ENCODE measurements around a stretch of chr6.

DNA sequence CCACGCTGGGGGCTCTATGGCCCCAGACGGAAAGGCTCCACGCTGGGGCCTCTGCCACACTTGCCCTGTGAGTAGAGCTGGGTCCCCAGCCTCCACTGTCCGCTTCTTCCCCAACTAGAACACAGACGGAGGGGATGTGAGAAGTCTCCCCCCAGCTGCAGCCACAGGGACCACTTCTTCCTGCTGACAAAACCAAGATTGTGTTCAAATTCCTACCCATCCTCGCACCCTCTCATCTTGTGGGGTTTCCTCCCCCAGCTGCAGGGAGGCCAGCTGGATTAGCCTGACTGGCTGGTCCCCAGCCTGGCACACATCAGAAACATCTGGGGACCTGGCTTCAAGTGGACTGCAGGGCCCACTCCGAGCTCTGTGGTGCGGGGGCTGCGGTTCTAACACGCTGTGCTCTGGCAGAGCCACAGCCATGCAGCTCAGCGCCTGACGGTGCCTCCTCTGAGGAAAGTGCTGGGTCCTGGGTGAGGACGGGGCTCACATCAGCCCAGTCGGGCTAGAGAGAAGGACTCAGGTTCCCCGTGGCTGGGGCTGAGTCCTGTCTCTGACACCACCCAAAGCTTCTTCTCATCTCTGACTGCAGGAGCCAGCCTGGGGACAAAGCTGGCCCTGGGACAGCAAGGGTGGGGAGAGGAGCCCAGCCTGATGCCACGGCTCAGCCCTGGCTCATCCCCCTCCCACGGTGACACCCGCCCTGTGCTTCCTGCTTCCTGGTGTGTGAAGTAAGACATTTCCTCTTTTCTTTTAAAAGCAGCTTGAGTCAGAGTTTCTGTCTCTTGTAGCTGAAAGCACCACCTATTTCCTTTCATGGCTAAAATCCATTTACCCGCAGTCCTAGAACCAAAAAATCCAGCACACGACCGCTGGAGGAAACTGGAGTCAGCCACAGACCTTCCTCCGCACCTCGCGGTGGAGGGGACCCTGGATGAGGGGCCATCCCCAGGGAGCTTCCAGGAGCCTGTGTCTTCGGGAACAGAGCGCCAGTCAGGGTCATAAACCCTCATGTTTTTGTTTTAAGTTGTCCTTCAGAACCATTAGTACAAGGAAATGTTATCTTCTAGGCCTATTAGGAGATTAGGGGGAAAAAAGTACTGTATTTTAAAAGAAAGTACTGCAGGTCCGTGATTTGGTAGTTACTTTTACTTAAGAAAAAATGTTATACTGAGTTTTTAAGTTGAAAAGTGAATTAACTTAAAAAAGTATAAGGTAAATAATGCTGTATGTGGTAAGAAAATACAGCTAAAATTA lies 127.4 kb upstream of the AFDN start:
- RRBS, result no CpG with 5 or more reads among the region's 27 CpGs

DNA sequence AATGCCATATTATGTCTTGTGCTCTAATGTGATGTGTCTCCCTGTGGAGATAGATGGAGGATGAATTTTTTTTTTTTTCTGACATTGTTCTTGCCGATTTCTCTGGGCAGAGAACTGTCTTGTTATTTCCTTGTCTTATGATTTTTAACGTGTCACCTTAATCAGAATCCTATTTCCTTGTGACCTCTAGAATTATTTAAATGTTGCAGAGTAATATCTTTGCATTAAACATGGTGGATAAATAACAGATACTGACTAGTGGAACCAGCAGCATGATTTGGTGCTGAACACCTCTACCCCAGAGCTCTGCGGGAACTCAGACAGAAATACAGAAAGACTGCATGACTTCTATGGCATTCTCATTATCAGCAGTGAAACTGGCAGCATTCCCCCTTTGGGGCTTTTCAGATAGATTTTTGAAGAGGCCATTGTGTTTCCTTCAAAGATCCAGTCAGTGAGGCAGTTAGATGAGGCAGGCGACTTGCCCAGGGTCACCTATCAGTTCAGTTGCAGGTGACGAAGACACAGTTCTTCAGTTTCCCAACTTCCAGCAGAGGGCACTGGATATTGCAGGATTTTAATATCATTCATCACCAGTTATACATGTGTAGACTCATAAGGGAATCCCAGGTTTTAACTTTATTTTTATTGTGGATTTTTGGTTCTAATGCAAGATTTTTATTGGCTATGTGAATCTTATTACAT lies 81.2 kb downstream of the AFDN start:
- RRBS, result no CpG with 5 or more reads among the region's 5 CpGs

DNA sequence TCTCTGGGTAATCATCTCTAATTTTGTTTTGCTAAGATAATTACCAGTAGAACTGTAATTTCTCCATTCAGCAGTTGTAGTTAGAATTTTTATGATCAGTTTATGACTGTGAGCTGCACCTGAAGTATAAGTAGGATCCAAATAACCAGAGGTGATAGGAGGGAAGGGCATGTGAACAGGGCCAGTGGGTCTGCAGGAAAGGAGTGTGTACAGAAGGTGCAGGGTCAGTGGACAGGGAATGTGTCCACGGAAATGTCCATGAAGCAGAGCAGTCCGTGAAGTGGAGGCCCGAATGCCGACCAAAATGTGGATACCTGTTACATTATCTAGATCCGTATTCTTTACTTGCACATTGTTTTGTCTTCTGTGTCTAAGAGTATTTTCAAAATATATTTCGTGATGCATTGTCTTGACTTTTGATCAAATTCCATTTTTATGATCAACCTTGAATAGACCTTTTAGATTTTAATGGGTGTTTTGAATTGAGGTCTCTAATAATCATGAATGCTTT lies 60.5 kb upstream of the KIF25 start:
- RRBS, result no CpG with 5 or more reads among the region's 6 CpGs

DNA sequence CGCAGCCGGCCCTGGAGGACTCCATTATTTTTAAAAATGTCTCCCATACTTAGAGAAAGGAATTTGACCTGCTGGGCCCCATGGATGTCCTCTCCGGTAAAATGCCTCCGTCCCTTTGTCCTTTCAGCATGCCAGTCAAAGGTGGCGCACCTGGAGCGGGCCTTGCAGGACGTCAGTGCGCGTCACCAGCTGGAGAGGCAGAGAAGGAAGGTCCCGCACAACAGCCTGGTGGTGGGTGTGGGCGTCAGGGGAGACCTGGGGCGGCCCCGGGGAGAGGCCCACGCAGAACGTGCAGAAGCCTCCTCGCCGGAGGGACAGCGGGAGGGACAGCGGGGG lies 1.1 kb upstream of the KIF25 start:
- RRBS, result 96% methylated on average over 3 of the region's 19 CpGs

DNA sequence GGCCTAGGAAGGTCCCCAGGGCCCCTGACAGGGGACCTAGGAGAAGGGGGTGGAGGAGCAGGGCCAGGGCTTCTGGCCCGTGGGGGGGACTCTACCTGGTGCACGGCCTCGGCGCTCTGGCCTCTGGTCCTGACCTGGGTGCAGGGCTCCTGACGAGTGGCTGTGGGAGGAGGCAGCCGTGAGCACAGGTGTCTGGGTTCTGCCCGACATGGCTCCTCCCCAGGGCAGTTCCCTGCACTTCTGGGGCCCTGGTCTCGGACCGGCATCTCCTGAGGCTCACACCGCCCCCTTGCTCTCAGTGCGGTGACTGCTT lies 20.0 kb downstream of the FRMD1 start:
- RRBS, result no CpG with 5 or more reads among the region's 11 CpGs

GRCh38 chr6:168208952-168209592 lies 110.5 kb downstream of the DACT2 start:
- RRBS, result no CpG with 5 or more reads among the region's 13 CpGs

GRCh38 chr6:168221927-168222237 lies 97.7 kb downstream of the DACT2 start:
- RRBS, result no CpG with 5 or more reads among the region's 7 CpGs

DNA sequence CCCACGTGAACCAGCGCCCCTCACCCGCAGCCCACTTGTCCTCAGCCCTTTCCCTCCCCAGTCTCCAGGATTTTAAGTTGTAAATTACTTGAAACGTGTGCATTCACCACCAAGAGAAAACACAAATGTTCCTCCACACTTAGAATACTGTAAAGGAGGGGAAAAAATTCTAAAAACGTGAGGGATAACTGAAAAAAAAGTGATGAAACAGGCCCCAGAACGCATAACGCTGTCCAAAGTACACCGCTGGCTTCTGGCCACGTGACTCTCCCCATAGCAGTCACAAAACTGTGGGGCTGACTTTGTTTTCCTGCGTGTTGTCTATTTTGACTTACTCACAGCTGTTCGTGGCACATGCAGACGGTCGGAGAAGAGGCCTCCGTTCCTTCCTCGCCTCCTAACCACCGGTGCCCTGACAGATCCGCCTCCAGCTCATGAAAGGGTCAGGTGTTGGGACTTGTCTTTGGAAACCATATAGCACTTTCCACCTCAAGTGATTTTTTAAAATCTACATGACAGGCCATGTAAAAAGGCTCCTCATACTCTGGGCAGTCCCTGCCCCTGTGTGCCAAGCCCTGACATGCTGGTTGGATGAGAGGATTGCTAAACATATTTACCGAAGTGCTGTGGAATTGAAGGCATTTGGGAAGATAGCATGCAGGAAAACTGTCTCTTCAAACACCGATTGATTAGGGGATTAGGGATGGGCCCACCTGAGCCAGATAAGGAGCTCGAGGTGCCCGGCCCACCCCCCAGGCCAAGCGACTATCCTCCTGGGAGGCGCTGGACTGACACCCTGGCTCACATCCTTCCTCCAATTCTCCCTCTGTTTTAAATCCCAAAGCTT lies 54.9 kb downstream of the DACT2 start:
- RRBS, result no CpG with 5 or more reads among the region's 23 CpGs

DNA sequence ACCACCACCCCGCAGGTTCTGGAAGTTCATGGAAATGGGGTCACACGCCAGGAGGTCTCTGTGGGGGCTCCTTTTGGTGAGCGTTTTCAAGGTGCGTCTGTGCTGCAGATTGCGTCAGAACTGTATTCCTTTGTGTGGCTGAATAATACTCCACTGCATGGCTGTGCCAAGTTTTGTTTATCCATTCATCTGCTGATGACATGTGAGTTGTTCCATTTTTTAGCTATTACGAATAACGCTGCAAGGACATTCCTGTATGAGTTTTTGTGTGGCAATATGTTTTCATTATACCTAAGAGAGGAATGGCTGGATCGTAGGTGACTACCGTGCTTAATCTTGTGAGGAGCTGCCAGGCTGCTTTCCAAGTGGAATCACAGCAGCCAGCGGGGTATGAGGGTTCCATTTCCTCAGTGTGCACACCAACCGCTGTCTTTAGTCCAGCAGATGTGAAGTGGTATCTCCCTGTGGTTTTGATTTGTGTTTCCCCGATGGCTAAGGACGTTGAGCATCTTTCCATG lies 1.1 kb upstream of the DACT2 start:
- RRBS, result no CpG with 5 or more reads among the region's 13 CpGs

DNA sequence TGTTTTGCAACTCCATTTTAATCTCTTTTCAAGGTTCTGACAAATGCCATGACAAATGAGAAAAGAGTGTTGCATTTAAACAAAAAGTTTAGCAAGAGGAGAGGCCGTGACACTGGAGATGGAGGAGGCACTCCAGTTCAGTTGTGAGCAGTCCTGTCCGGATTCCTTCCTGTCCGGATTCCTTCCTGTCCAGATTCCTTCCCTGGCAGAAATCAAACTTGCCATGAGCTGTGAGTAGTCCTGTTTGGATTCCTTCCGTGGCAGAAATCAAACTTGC lies 48.5 kb upstream of the DACT2 start:
- RRBS, result no CpG with 5 or more reads among the region's 4 CpGs

- RRBS, result 92% methylated on average over 4 of the region's 11 CpGs
Measured at GRCh38 chr6:168526207-168526667, 85.3 kb downstream of the SMOC2 start.

DNA sequence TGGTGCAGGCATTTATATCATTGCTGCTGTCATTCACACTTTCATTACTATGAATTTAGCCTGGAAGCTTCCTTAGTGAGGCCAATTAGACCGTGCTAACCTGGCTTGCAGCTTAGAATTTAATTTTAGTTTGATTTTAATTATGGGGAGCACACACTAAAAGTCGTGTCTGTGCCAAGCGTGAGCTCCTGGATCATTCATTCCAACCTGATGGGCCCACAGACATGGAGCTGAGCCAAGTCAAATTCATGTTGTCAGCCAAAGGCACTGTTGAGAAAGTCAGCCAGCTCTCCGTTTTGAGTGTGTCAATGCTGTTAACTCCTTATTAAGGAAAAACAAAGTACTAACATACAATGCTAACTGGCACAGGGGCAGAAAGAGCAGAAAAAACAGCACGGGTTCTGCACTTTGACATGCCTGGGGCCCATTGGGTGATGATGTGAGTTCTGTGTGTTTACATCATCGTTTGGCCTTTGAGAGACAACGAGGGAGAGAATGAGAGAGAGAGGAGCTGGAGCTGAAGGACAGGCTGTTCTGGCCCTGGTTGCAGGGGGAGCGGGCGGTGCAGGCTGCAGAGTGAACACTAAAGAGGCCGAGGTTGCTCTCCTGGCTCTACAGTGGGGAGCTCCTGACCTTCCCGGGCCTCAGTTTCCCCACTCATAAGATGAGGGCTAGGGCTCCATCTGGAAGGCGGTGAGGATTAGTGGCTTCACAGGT lies 85.8 kb downstream of the SMOC2 start:
- RRBS, result no CpG with 5 or more reads among the region's 12 CpGs

DNA sequence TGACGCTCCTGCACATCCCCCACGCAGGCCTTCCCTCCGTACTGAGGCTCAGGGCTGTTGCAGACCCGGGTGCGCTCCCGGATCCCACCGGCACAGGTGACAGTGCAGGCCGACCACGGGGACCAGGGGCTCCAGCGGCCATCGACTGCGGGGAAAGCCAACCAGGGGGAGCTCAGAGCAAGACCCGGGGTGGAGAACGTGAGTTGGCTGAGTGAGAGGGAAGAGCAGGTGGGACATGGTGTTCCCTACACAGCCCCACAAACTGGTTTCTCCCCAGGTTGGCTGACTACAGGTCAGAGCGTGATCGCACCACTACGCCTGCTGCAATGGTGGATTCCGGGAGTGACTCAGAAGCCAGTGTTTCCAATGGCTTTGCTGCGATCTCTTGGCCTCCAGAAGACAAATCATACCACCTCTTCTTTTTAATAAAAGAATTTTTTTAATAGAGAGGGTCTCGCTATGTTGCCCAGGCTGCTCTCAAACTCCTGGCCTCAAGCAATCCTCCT lies 18.8 kb downstream of the THBS2 start:
- RRBS, result over 99% methylated on average over 4 of the region's 20 CpGs

GRCh38 chr6:169289864-169290558 lies 36.4 kb upstream of the THBS2 start:
- RRBS, result no CpG with 5 or more reads among the region's 13 CpGs

GRCh38 chr6:169428396-169429045 lies 174.9 kb upstream of the THBS2 start:
- RRBS, result no CpG with 5 or more reads among the region's 15 CpGs

DNA sequence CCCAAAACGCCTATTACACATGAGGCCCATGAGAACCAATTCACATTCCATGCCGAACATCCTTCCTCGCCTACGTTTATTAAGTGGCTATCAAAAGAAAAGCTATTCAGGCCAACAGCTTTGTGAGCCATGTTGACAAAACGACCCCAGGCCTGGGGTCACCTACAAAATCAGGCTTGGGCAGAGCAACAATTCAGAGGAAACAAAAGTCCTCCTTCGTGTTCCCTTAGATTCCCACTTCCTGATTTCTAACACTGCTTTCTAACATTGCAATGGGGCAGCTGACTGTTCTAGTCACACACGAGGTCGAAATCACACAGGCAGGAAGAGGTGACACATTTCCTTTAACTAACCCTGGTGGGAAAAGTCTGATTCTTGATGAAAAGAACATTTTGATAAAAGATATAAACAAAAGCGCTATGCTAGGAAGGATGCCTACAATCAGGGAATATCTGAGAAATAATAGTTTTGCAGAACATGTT lies 32.0 kb downstream of the WDR27 start:
- RRBS, result no CpG with 5 or more reads among the region's 9 CpGs

GRCh38 chr6:169932431-169932963 lies 181.1 kb downstream of the ERMARD start:
- RRBS, result no CpG with 5 or more reads among the region's 26 CpGs

DNA sequence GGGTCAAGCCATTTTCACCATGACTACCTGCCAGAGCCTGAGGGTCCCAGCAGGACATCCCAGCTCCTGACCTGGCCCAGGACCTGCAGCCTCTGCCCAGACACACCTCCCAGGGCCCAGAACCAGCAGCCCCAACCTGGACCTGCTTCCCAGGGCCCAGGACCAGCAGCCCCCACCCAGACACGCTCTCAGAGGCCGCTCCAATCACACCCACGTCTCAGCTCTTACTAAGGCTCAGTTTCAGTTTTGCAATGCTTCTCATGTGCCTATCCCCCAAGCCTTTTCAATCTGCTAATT lies 253.4 kb downstream of the DLL1 start:
- RRBS, result no CpG with 5 or more reads among the region's 3 CpGs

- RRBS, result no CpG with 5 or more reads among the region's 23 CpGs
Measured at GRCh38 chr6:170046054-170046568, 244.8 kb downstream of the DLL1 start.

GRCh38 chr6:170151396-170152268 lies 139.2 kb downstream of the DLL1 start:
- RRBS, result 77% methylated on average over 3 of the region's 30 CpGs